Epidermal melanocyte (primary cell): Measurements from ENCODE around the genes ZNF354C, MGAT4B and SQSTM1.

- RRBS, result no CpG with 5 or more reads among the region's 17 CpGs
Observed at GRCh38 chr5:178442438-178443014, 147.7 kb downstream of the COL23A1 start.

GRCh38 chr5:178488550-178488749 lies 101.7 kb downstream of the COL23A1 start:
- RRBS, result no CpG with 5 or more reads among the region's 5 CpGs

GRCh38 chr5:178527185-178527866 lies 62.9 kb downstream of the COL23A1 start:
- RRBS, result no CpG with 5 or more reads among the region's 18 CpGs

DNA sequence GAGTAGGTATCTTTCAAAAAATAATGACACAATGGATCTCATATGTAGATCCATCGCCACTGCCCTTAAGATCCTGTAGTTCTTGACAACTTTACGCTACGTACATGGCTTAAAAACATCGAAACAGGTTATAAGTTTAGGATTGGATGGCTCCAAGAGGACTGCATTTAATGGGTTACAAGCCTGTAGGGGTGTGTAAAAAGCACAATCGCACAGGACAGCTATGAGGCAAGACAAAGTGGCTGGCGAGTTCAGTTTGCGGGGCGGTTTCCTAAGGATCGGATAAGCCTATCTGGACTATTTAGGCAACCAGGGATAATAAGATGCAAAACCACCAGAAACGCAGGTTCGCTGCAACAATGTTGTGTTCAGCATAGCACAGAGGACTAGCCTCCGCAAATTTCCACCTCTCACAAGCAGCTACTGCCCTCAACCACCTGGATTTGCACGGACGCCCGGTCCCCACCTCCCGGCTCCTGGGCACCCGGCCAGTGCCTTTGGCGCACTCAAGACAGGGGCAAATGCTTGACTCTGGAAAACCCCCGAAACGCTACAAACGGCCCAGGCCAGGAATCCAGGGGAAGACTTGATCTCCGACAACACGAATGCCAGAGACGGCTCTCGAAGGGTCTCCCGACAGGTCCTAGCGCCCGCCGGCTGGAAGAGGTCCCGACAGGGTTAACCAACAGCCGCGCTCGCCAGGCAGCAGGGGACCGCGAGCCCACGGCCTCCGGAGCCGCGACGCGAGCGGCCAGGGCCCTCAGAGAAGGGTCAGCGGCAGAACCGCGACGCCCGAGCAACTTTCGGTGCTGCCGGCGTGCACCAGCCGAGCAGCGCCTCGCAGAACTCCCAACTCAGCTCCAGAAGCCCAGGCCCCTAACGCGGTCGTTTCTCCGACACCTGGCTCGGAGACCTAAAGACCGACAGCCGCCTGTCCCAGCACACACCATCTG lies 590 bp downstream of the CLK4 start:
- RRBS, result 2% methylated on average over 17 of the region's 60 CpGs

DNA sequence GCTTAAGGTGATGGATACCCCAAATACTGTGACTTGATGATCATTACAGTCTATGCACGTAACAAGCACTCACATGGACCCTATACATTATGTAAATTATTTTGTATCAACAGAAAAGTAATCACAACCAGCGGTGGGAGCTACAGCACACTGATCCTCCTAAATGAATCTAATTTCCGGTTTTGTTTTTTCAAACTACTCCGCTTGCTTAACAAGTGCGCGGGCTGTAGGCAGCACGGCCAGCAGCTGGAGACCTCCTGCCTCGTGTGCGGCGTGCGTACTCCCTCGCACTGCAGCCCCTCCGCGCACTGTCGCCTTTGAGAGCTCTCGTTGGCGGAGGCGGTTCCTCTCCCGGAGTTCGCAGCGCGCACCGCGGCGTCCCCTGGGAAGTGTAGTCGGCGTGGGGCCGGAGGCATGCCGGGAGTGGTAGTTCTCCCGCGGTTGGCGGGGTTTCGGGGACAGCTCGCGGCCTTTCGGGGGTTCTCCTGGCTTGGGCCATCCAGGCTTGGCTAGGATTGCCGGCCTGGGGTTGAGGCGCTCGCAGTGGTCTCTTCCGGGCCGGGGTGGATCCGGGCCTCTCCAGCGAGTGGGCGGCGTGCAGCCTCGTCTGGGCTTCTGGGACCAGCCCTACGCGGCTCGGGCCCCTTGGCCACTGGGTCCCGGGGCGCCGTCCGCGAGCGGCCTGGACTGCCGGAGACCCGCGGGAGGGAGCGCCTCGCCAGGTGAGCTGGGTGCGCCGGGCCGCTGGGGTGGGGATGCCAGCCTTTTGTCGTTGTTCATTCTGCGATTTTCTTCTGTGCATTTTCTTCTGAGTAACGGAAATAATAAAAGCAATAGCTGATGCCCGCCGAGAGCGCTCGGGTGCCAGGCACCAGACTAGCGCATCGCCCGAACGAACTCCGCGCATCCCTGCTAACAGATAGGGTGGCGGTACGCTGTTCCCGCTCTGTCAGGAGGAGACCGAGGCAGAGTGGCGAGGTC lies at the start of gene ZNF354C:
TSS of gene ZNF354C (plus strand) at position 429 of the 981 bp plus-strand sequence.
- RRBS, result 3% methylated on average over 34 of the region's 81 CpGs

GRCh38 chr5:179166916-179167394 lies 106.8 kb downstream of the ZNF354C start:
- RRBS, result 10% methylated on average over 31 of the region's 44 CpGs

DNA sequence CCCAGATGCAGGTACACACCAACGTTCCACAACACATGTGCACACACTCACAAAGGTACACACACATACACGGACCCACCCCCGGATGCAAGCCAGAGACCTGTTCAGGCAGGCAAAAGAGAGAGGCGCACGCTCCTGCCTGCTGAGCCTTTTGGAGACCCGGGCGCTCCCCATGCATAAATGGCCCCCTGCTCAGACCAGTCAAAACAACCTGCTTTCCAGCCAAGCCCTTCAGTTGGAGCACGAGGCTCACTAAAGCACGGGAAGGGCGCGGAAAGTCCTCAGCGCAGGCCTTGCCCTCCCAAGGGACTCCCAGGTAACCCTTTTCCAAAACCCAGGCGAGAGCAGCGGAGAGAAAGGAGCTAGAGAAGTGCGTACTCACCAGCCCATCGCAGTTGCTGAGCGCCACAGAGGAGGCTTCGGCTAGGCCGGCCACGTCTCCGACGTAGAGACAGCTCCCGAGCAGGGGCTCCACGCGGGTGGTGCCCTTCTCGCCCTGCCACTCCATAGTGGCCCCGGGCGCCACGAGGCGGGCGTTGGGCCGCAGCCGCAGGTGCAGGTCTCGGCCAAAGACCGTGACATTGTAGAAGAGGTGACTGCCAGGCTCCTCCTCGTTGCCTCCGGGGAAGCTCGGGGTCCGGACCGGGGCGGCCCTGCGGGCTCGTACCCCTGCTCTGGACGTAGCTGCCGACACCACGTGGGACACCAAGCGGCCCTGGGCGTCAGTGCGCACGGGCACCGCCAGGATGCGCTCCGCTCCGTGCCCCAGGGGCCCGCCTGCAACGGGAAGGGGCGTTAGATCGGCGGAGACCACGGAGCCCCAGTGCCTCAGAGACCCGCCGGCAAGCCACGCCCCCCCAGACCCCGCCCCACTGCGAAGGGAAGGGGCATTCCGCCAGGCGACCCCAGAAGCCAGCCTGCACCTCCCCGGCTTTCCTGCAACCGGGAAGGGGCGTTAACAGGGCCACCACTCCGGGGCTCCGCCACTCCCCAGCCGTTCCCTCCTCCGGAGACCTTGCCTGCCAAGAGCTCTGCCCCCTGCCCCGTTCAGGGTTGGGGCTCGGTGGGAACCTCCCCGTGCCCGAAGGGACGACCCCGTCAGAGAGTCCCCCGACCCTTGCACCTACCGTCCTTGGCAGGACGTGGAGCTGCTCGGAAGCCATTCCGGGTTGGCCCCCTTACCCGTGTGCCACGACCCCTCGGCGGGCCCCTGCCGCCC lies 1.5 kb downstream of the ADAMTS2 start:
- RRBS, result 14% methylated on average over 28 of the region's 90 CpGs

DNA sequence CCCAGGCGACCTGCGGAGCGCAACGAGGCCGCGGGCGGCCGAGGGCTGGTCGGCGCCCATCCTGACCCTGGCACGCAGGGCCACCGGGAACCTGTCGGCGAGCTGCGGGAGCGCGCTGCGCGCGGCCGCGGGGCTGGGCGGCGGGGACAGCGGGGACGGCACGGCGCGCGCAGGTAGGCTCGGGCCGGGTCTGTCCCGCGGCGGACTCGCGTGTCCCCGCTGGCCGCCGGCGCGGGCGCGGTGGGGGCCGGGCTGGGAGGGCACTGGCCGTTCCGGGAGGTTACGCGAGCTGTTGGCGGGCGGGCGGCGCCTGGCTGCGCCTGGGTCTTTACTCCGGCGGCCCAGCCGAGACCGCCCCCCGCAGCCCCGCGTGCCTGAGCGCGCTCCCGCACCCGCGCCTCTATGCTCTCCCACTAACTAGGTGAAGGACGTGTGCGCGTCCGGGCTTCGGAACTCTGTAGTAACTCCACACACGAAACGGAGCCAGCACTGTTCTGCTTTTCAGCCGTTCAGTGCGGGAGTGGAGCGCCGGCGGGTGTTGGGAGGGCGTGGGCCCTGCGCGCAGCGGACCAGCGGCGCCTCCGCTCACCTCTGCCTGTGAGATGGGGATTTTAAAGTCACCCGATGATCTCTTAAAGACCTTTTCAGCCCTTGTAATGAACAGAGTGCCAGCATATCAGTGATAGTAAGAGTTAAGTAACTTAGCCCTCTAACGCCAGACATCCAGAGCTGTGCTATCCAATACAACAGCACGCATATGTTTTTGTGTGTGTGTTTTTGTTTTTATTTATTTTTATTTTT lies 553 bp downstream of the RUFY1 start:
- RRBS, result 2% methylated on average over 50 of the region's 88 CpGs

DNA sequence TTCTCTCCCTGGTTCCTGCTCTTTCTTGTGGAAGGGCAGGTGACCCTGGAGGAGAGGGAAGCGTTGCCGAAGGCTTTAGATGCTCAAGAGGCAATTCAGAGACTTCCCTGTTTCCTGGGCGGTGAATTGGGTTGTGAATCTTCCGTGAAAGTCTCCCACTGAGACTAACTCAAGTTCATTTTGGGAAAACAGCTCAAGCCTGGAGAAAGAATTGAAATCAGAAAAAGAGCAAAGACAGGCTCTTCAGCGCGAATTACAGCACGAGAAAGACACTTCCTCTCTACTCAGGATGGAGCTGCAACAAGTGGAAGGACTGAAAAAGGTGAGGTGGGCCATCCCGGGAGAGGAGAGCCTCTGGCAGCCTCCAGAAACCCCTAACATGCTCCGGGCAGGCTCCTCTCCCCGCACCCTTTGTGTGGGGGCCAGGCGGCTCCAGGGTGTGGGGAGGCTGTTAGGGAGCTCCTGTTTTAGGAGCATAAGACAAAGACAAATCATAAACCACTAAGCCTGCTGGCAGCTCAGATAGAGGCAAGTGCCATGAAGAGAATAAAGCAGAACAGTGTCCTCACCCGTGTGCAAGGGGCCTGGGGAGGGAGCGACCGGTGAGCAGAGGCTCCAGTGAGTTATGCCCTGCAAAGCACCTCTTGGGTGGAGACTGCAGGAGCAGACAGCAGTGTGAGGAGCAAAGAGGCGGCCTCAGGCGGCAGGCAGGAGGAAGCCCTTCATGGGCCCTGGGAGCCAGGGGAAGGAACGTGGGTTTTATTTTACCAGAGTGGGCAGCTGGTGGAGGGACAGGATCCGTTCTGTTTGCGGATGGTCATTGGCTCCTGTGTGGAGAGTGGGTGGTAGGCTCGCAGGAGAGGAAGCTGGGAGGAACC lies 24.7 kb downstream of the HNRNPH1 start:
- RRBS, result 100% methylated on average over 1 of the region's 20 CpGs

DNA sequence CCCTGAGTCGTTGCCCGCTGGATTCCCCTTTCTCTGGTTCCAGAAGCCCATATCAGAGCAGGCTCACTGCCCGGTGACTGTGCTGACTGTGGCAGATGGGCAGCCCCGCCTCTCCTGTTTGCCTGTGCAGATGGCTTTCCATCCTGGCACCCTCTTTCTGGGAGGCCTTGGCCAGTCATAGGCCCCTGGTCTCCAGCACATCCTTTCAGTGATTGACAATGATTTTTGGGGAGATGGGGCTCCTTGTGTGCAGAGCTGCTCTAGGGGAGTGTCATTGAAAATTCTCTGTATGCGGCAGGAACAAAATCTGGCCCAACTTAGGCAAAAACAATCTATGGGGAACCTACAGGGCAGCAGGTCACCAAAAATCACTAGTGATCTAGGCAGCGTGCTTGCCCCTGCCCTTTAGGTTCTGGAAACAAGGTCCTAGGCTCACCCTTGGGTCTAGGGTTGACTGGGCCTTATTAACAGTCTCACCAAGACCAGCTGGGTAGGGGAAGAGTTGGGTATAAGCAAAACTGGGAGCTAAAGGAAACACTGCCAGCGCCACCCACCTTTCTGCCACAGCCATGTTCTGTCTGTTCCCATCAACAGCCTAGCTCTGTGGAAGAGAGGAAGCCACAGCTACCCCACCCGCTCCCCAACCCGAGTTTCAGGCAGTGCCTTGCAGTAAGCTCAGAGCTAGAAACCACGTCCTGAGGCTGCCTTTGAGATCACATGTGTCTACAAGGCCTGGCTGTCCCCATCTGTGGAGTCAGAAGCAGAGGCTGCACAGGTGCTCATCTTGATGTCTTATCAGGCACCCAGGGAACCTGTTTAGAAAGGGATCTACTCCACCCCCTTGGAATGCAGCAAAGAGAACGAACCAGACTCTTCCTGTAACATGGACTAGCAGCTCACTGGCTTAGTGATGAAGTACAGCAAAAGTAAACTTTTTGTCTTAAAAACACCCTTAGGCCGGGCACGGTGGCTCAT lies 15.5 kb downstream of the HNRNPH1 start:
- RRBS, result 33% methylated on average over 1 of the region's 13 CpGs

DNA sequence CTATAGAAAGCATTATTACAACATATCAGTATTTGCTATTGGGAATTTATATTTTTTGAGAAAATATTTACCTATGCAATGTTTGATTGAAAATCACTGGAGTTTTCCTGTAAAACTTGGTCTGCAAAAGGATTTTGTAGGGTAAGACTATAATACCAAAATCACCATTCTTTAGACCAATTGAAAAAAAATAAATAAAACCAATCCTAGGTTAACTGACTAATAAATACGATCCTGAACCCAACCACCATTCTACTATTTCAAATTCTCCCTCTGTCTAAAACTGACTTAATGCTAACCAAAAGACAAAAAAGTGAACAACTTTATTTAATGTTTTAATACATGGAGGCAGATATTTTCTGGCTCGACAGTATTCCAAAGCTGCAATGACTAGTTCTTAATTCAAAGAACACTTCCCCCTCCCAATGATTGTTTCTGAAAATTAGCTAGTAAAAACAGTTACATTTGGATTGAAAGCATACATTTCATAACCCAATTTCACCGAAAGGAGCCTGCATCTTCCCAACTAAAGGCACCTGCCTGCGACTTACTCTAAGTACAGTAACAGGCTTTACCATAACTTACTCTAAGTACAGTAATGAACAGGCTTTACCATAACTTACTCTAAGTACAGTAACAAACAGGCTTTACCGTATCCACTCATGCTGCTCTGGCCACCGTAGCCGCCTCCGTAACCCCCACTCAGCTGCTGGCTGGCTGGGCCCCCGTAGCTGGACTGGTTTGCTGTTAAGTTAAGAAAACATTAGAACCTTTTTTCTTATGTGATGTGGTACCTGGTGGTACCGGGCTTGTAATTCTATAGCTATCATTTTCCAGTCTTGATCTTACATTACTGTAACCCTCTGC lies 7.8 kb downstream of the HNRNPH1 start:
- RRBS, result no CpG with 5 or more reads among the region's 10 CpGs

- RRBS, result no CpG with 5 or more reads among the region's 14 CpGs
Observed at GRCh38 chr5:179802722-179803440, 3.8 kb downstream of the MGAT4B start.

DNA sequence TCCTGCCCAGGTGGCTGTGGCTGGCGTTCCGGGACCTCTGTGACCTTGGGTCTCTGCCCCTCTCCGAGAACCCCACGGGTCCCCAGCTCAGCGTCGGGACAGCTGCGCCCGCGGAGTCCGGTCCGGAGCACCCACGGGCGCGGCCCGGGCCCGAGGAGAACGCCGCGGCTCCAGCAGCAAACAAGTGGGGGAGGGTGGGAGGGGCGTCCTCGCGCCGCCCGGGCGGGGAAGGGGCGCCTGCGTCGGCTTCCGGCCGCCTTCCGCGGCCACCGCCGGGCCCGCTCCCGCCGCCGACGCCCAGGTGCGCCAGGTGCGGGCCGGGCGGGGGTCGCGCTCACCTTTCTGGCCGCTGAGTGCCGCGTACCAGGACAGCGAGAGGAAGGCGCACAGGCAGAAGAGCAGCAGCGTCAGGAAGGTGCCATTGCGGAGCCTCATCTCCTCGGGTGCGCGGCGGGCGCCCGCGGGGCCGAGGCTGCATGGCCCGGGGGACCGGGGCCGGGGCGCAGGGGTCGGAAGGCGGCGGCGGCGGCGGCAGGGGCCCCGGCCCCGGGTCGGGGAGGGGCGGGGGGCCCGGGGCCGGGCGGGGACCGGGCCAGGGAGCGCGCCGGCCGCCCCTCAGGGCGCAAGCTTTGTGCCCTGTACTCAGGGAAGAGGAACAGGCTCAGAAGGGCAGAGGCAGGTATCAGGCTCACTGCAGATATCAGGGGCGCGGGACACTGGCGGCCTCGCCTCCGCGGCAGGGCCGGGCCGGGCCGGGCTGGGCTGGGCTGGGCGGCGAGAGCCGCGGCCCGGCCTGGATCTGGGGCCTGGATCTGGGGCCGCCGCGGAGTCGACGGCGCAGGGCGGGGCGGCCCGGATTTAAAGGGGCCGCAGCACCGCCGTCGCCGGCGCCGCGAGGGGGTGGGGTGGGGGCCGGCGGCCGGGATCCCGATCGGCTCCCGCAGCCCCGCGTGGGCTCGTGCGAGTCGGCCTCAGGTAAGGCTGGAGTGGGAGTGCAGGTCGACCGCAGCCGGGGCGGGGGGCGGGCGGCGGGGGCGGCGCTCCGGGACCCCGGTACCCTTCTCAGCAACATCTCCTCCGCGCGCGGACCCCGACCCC lies at the start of gene MGAT4B:
TSS of gene MGAT4B (minus strand) at position 718 of the 1,098 bp plus-strand sequence.
- RRBS, result 3% methylated on average over 61 of the region's 141 CpGs

- RRBS, result 3% methylated on average over 21 of the region's 74 CpGs
Observed at GRCh38 chr5:179820845-179821428, at the start of gene SQSTM1. Gene SQSTM1 (plus strand): TSS chr5:179820905.

GRCh38 chr5:179836492-179837612 lies 16.1 kb downstream of the SQSTM1 start:
- RRBS, result no CpG with 5 or more reads among the region's 24 CpGs

DNA sequence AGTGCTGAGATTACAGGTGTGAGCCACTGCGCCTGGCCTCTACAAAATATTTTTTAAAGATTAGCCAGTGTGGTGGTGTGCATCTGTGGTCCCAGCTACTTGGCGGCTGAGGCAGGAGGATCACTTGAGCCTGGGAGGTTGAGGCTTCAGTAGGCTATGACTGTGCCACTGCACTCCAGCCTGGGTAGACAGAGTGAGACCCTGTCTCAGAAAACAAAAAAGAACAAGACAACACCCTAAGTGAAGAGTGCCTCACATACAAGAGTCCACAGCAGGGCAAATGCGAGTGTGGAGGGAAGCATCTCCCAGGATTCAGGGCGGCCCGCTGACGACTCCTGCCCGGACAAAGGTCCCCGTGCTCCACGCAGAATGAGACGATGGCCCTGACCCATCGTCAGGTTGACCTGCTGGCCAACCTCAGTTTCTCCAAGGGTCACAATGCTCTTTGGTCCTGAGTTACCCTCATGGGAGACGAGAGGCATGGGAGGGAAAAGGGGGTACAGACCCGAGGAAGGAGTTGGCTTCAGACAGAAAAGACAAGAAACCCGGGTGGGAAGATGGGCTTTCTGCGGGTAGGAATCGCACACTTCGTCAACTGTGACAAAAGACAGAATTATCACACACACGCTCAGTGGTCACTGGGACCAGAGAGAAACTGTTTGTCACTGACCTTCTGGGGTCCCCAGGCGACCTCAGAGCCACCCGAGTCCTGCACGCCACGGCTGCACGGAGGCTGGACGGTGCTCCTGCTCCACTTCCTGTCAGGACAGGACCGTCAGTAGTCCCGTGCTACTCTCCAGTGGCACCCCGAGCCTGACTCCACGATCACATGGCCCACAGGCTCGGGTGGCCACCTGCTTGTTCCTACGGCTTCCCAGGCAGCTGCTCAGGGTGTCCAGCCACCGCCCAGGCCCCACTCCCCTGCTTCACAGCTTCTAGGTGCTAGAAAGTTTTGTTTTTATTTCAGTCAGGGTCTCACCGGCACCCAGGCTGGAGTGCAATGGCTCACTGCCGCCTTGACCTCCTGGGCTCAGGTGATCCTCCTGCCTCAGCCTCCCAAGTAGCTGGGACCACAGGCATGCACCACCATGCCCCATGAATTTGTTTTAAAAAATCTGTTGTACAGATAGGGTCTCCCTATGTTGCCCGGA lies 18.0 kb downstream of the MRNIP start:
- RRBS, result 96% methylated on average over 1 of the region's 34 CpGs

- RRBS, result no CpG with 5 or more reads among the region's 4 CpGs
Observed at GRCh38 chr5:179969068-179969544, 61.4 kb upstream of the TBC1D9B start.

GRCh38 chr5:180070706-180071244 lies 784 bp downstream of the RNF130 start:
- RRBS, result no CpG with 5 or more reads among the region's 17 CpGs

DNA sequence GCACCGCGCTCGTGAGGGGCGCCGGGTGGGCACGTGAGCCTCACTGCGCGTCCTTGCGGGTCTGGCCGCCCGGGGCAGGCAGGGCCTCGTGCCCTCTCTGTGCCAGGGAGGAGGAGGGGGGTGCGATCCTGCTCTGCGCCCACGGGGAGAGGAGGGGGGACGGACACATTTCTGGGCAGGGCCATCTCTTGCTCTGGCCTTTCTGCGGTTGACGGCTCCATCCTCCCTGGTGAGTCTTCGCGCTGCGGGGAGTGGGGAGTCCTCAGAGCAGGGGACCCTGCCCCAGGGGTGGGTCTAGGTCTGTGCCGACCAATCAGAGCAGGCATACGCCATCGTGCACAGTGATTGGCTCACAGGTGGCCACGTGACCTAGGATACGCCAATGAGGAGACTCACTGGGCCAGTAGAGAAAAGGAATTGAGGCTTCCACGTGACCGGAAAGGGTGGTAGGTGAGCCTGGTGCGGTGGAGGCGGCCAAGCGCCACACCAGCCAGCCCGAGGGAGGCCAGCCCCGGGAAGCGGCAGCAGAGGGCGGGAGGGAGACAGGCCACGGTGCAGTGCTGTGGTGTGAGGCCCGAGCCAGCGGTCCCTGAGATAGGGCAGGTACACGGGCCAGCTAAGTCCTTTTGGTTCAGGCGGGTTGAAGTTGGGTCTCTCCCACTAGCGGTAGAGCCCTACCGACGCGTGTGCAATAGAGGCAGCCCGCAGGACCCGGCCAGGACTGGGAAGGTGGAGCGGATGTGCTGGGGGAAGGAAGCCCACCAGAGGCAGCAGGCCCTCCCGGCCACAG lies 65.2 kb upstream of the RNF130 start:
- RRBS, result 91% methylated on average over 16 of the region's 48 CpGs

GRCh38 chr5:180248986-180249478 lies 40.0 kb upstream of the RASGEF1C start:
- RRBS, result 92% methylated on average over 5 of the region's 14 CpGs